AG08470 (cell line): ENCODE data around the gene GPR137.

DNA sequence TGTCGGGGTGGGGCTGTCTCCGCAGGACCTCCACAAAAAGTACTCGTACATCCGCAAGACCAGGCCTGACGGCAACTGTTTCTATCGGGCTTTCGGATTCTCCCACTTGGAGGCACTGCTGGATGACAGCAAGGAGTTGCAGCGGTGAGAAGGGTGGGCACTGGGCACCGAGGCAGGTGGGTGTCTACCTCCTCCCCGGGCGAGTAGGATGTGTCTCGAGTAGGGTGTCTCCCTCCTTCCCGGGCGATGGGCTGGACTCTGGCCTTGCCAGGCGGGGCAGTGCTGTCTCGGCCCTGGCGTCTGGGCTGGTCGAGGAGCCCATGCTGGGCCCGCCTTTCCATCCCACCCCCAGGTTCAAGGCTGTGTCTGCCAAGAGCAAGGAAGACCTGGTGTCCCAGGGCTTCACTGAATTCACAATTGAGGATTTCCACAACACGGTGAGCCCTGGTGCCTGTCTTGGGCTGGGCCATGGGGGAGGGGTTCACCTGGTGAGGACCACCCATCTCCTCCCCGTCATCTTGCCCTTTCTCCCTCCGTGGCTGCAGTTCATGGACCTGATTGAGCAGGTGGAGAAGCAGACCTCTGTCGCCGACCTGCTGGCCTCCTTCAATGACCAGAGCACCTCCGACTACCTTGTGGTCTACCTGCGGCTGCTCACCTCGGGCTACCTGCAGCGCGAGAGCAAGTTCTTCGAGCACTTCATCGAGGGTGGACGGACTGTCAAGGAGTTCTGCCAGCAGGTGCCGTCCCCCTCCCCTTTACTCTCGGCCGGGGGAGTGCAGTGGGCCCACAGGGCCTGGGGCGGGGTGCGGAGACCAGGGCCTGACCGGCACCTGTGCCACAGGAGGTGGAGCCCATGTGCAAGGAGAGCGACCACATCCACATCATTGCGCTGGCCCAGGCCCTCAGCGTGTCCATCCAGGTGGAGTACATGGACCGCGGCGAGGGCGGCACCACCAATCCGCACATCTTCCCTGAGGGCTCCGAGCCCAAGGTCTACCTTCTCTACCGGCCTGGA, 10.6 kb downstream of the OTUB1 start:
- RRBS: 82% methylated on average over 4 of the region's 48 CpGs

DNA sequence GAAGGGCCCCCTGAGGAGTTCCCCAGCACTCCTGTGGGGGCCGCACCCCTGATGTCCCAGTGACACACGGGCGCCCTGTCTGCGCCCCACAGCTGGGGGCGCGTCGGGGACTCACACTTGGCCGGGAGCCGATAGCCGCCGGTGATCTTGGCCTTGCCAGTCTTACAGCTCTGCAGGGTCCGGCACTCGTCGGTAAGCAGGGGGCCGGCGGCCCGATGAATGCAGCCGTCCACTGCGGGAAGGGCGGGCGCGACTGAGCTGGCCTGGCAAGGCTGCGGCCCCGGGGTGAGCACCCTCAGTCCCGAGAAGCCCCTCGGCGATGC, 13.8 kb downstream of the OTUB1 start:
- RRBS: 6% methylated on average over 12 of the region's 27 CpGs

DNA sequence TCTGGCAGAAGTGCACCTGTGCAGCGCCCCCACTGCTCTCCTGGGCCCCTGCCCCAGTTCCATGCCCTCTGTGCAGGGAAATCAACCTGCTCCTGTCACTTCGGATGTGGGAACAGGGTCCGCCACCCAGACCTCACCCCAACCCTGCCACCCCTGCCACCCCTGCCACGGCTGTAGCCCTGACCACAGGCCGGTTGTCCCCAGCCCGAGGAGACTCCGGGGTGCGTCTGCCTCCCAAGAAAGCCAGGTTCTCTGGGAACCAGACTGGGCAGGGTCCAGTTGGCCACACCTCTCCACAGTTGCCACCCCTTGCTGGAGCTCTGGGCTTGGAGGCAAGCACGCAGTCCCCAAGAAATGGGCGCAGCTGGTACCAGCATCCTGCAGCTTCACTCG, 51.5 kb downstream of the FLRT1 start:
- RRBS: no CpG with 5 or more reads among the region's 11 CpGs

- RRBS: 31% methylated on average over 5 of the region's 19 CpGs
Observed at GRCh38 chr11:64164558-64165313, 1.2 kb downstream of the MACROD1 start.

GRCh38 chr11:64165314-64165534, 689 bp downstream of the MACROD1 start:
- RRBS: no CpG with 5 or more reads among the region's 9 CpGs

GRCh38 chr11:64186450-64187601, 855 bp downstream of the STIP1 start:
- RRBS: under 1% methylated on average over 17 of the region's 66 CpGs

GRCh38 chr11:64244061-64244984, 2.4 kb downstream of the PPP1R14B start:
- RRBS: 80% methylated on average over 2 of the region's 19 CpGs

DNA sequence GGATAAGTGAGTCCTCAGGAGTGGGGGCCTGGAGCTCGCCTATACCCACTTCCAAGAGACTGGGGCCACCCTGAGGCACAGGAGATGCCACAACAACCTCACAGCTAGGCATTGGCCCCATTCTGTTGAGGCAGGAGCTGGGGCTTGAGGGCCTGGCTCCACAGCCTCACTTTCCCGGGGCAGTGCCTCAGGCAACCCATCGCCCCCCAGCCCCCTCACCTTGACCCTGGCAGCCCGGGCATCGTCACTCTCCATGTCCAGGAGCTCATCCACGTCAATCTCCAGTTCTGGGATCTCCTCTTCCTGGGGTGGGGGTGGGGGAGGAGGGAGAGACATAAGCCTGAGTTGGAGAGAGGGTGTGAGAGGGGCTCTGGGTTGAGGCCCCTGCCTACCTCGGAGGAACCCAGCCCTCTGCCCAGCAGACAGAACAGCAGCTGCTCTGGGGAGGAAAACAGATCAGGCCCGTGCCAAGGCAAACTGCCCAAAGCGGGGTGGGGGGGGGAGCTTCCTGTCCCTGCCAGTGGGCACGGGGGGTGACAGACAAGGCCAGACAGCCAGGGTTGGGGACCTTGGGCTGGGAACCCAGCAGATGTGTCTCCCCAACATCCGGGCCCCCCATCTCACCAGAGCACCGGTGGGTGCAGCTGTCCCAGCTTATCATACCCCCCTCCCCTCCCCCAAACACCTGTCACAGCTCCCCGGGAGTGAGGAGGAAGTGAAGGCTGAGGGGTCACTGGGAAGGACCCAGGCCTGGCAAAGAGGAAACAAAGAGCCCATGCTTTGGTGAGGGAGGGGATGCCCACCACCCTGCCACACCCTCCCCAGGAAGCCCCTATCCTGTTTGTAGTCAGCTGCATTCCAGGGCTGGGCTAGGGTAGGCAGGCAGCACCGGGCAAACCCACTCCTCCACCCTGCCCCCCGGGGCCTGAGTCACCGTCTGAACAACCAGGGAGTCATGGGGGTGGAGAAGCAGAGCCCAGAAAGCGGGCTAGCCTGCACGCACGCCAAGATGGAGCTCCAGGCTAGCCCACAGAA, 1.4 kb downstream of the PPP1R14B start:
- RRBS: 24% methylated on average over 5 of the region's 19 CpGs

DNA sequence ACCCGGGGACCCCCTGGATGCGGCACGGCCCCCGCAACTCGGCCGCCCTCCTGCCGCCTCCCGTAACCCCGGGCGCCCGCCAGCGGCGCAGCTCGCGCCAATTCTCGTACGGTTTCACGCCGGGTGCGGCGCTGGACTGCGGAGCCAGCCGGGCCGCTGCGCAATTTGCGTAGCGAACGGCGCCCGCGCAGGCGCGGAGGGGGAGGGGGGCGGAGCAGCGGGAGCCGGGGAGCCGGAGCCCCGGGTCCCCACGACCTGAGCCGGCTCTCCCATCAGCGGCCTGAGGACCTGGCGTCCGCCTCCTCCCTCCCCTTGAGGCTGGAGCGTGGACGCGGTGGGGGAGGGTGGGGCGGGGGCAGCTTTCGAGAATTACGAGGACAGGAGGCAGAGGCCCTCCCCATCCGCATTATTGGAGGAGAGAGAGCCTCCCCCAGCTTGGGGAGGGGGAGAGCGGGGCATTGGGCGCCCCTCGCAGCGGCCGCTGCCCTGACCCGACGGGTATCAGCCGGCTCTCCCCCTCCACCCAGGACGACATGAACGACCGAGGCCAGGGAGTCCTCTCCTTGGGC, at the start of gene GPR137:
GPR137 (plus strand) TSS at position 212 of the 569 bp plus-strand sequence.
- RRBS: 2% methylated on average over 31 of the region's 61 CpGs

DNA sequence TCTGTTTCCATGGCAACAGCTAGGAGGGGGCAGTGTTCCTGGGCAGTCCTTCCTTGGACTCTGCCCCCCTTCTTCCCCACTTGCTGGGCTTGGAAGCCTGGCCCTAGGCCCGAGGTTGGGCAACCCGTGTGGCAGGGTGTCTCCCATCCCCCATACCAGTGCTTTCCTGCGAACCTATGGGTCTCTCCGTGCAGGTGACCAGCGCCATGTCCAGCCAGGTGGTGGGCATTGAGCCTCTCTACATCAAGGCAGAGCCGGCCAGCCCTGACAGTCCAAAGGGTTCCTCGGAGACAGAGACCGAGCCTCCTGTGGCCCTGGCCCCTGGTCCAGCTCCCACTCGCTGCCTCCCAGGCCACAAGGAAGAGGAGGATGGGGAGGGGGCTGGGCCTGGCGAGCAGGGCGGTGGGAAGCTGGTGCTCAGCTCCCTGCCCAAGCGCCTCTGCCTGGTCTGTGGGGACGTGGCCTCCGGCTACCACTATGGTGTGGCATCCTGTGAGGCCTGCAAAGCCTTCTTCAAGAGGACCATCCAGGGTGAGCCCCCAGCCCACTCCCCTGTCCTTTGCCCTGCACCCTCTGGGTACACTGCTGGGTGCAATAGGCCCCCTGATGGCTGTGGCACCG, 1.8 kb downstream of the ESRRA start:
- RRBS: no CpG with 5 or more reads among the region's 15 CpGs

DNA sequence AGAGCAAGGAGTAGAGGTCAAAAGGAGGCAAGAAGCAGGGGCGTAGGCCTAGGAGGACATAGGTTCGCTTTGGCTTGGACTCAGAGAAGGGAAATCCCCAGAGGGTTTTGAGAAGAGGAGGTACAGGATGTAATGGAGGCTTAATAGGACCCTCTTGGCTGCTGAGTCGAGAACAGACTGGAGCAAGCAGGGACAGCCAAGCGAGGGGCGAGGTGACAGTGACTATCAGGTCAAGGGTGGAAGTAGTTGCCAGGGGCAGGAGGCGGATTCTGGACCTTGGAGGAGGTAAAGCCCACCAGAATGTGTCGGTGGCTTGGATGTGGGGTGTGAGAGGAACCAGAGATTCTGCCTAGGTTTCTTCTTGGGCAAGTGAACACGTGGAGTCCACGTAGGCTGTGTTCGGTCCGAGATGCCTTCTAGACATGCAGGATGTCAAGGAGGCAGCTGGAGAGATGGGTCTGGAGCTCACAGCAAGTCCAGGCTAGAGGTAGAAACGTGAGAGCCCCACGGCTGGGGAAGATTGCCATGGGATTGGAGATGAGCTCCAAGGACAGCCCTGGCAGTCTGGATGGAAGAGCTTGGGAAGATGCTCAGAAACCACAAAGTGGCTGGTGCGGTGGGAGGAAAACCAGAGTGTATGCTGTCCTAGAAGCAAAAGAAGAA, 4.3 kb downstream of the TRMT112 start:
- RRBS: no CpG with 5 or more reads among the region's 14 CpGs

- RRBS: 80% methylated on average over 2 of the region's 6 CpGs
Observed at GRCh38 chr11:64319251-64319859, 1.4 kb downstream of the PRDX5 start.

- RRBS: no CpG with 5 or more reads among the region's 22 CpGs
Observed at GRCh38 chr11:64351029-64351681, 7.8 kb upstream of the RPS6KA4 start.

DNA sequence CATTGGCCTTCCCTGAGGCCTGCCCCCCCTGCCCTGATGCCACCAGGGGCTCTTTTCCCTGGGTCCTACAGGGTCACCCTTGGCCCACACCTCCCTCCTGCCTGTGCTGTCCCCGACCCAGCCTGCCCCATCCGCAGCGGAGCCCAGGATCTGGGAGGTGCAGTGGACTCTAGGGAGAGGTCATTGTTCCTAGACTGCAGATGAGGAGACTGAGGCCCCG, 4.8 kb upstream of the RPS6KA4 start:
- RRBS: no CpG with 5 or more reads among the region's 4 CpGs

- RRBS: no CpG with 5 or more reads among the region's 2 CpGs
Observed at GRCh38 chr11:64553526-64553810, 2.3 kb upstream of the SLC22A11 start.

DNA sequence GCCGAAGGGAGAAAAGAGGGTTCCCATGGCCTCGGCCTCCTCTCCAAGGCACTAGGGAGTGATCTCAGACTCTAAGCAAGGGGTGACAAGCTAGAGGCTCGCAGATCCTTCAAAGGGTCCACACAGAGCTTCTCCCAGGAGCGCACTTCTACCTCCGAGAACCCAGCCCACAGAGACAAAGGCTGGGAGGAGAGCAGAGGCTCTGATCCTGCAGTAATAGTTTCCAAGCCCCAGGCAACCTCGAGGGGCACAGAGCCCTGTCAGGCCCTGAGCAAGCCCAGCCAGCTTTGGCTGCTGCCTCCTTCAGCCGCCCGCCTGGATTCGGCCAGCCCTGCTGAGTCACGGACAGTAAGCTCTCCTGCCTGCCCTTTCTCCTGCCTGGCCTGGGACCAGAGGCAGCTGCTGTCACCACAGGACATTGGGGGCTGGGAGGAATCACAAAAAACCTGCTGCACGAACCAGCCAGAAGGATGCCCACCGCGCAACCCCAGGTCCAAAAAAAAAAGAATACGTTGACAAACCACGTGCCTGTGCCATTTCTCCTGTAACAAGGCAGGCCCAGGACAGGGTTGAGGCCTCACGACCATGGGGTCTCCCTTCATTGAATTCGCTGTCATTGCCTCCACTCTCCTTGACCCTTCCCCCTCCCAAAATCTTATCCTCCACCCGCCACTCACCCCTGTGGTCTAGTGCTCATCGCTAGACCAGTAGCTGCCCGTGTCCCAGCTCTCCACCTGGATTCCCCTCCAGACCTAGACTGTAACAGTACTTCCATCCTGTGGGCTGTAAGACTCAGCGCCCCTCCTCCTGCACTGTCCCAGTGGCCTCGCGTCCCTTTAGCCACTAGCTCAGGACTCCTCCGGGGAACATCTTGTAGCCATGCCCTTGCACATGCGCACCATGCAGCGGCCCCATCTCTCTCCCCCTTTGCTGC, 7.6 kb upstream of the SLC22A12 start:
- RRBS: no CpG with 5 or more reads among the region's 26 CpGs

DNA sequence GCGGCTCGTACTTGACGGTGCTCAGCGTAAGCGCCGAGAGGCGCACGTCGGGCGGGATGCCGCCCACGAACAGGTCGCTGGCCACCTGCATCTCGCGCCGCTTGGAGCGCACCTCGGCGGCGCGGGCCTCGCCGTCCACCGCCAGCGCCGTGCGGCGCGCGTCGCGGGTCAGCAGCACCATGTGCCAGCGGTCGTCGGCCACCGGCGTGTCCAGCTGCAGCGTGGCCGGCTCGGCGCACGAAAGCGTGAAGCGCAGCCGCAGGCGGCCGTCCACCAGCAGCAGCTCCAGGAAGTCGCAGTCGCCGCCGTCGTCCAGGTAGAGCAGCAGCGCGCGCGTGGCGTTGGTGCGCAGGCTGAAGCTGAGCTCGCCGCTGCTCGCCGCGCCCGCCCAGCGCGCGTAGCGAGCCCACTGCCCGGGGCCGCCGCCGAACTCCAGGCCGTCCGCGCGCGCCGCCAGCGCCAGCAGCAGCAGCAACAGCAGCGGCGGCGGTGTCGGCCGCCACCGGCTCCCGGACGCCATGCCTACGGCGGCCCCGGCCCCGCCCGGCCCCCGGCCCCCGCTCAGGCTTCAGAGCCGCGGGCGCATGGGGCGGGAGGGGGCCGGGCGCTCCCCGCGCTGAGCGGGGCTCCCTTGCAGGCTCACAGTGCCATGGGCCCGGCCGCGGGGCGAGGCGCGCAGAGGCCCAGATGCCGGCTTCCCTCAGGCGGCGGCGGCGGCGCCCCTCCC, 9.7 kb downstream of the NRXN2 start:
- RRBS: 4% methylated on average over 33 of the region's 115 CpGs

GRCh38 chr11:64725896-64726824, 3.2 kb upstream of the NRXN2 start:
- RRBS: no CpG with 5 or more reads among the region's 12 CpGs

DNA sequence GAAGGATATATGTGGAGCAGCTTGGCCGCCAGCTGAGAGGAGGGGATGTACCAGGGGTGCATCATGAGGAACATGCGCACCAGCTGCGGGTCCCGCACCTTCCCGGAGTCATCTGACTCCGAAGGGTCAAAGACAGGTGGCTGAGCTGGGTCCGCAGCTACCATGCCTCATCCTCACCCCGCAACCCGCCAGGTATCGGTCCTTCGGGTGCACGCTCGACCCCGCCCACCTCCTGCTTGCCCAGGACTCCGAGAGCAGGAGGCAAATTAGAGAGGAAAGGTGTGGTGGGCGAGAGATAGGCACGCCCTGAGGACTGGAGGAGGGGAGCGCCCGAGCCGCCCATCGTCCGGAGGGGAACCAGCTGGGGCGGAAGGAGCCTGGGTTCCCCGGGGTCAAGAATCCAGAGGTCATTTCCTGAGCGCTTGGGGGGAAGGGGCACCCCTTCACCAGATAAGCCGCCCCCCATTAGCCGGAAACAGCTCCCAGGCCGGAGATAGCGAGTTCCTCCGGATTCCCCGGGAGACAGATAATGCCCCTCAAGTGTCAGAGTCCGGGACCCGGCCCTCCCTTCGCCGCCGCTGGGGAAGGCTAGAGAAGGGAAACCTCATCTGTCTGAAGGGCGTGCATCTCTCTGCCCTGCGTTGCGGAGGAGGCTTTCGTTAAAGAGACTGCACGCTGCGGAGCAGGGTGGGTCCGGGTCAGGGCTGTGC, 1.8 kb downstream of the RASGRP2 start:
- RRBS: 14% methylated on average over 10 of the region's 43 CpGs

DNA sequence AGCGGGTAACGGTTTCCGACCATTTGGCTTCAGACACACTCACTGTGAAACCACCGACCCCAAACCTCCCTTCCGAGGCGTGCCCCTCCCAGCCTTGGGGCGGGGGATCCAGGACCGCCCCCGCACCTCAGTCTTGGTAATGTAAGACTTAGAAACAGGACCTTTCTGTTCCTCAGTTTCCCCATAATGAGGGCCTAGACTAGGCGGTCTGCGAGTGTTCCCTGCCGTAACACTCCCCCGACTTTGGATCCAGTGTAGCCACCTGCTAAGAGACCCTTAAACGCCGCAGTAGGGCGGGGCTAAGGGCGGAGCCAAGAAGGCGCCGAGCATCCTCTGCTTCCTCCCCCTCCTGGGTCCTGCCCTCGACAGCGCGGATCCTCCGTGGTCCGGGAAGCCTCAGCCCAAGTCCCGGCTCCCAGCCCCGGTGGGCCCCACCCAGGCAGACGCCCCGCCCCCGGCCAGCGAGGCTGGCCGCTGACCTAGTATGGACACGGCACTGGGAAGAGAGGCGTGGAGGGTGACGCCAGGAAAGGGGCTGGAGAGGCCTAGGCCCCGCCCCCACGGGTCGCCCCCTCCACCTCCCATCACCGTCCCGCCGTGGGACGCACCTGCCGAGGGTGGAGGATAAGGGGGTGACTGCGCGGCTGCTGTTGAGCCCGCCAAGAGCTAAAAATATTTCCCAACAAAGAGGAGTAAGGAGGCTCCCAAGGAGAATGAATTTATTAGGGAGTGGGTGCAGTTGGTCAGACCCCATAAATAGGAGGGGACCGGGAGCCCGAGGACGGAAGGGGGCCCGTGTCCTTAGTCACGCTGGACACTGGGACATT, 2.0 kb upstream of the RASGRP2 start:
- RRBS: no CpG with 5 or more reads among the region's 50 CpGs